Gallbladder (tissue), 1 donor: Measurements from ENCODE around the genes CCNY and FXYD4.

GRCh38 chr10:35208463-35208752 is 81.8 kb downstream of the CREM start:
- PRO-cap = no peak

- PRO-cap = no peak
Observed at GRCh38 chr10:35209243-35209607, 82.6 kb downstream of the CREM start.

DNA sequence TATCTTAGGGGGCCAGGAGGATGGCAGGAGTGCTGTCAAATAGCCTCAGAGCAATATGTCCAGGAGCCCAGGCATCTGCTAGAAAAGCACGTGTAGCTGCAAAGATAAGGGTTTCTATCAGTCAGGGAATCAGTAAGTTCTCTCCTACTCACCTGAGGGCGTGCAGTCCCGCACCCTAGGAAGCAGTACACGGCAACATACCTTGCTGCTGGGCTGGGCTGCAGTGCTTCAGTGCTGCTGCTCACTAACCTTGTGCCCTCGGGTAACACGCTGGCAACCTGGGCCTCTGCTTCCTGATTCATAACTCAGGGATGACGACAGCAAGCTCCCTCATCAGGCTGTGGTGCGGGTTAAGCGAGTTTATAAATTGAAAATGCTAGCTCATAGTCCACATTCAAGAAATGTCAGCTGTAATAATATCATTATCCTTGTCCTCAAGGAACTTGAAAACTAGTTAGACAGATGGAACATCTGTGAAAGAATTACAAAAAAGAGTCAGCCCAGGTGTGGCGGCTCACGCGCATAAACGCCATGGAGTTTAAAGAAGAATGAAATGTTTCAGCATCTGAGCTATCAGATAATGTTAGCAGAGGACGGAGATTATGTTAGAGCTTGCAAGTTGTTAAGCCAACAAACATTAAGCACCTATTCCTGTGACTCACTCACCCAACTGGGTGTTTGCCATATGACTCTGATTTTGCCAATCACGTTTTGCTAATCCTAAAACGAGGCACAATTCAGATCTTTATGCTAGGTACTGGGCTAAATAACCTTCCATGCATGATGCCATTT is 29.3 kb upstream of the CCNY start:
- PRO-cap = no peak

GRCh38 chr10:35313479-35313979 is 22.8 kb upstream of the CCNY start:
- PRO-cap = no peak

GRCh38 chr10:35336089-35336835 is at the start of gene CCNY:
TSS of gene CCNY (plus strand) at chr10:35336509.
- PRO-cap = bidirectional peak, plus-strand start at chr10:35336532, minus-strand start at chr10:35336402

GRCh38 chr10:36524124-36524572 is 601.2 kb upstream of the ANKRD30A start:
- PRO-cap = no peak

GRCh38 chr10:37748810-37749350 is 108.5 kb downstream of the ZNF248 start:
- PRO-cap = no peak

- PRO-cap = no peak
Observed at GRCh38 chr10:37829049-37829842, 28.2 kb downstream of the ZNF248 start.

- PRO-cap = no peak
Observed at GRCh38 chr10:38058703-38059250, 35.4 kb upstream of the ZNF37A start.

GRCh38 chr10:39607766-39608196 is 1513.6 kb downstream of the ZNF37A start:
- PRO-cap = no peak

DNA sequence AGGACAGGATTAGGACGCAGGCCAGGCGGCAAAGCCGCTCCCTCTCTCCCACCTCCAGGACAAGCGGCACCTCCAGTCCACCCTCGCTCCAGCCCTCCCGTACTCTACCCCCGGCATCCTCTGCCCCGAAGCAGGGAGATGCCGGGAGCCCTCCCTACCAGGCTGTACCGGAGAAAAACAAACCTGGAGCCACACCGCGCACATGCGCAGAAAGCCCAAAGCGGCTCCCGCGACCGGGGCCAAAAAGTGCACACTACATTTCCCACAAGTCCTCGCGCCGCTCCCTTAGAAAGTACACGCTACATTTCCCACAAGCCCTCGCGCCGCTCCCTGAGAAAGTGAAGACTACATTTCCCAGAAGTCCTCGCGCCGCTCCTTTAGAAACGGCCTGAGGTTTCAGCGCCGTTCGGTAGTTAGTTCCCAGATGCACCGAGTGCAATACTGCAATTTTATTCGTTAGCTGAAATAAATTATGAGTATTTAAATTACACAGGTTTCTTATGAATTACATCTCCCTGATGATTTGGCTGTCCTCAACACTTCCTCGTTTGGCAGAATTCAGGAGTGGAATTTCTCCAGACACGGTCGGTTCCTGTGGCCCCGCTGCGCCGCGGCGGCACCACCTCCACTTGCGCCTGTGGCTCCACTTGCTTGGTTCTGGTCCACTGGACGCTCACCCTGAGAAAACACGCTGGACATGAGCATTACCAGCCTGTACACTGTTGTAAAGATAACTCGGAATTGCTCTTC is 85.6 kb downstream of the ZNF33B start:
- PRO-cap = bidirectional peak, plus-strand start at position 380 of the sequence, minus-strand start at position 134 of the sequence

GRCh38 chr10:42640642-42641585 is 2.5 kb upstream of the ZNF33B start:
- PRO-cap = unidirectional peak, minus-strand start at chr10:42640848

GRCh38 chr10:42866555-42867172 is 84.1 kb downstream of the BMS1 start:
- PRO-cap = no peak

DNA sequence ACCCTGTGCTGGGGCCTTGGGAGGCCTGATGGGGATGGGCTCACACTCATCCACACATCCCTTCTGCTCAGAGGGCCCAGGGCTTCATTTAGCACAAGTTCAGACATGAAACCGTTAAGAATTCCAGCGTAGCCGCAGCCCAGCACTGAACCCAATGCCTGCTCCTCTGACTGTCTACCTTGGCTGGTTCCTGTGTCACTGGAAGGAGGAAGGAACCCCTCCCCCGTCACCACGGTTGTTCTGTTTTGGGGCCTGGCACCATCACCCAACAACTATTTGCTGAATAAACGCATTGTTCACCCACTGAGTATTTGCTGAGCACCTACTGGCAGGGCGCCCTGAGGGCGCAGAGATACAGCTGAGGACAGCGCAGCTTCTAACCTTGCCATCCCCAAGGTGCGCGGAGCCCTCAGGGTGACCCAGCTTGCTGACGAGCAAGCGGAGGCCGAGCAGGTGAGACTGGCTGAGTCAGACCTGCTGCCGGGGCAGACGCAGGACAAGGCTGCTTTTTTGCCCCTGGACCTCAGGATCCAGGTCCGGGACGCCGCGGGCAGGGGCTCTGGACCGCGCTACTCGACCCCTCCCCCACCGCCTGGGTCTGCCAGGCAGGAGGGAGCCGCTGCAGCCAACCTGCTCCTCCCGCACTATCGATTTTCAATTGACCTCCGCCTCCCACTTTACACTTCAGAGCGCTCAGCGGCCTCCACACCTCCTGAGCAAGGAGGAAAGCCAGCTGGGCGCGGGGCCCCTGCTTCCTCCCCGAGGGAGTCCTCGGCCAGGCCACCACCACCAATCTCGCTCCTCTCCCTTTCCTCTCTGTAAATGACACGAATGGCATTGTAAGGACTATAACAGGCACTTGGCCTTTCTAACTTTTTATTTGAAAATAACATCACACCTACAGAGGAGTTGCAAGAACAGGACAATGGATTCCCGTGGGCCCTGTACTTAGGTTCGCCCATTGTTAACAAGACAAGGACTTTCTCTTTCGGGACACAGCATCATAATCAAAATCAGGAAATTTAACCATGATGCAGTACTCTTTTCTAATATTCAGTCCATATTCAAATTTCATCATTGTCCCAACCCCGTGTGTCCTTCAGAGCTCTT is 50.3 kb upstream of the RET start:
- PRO-cap = no peak

- PRO-cap = no peak
Observed at GRCh38 chr10:43039586-43039985, 37.3 kb upstream of the RET start.

DNA sequence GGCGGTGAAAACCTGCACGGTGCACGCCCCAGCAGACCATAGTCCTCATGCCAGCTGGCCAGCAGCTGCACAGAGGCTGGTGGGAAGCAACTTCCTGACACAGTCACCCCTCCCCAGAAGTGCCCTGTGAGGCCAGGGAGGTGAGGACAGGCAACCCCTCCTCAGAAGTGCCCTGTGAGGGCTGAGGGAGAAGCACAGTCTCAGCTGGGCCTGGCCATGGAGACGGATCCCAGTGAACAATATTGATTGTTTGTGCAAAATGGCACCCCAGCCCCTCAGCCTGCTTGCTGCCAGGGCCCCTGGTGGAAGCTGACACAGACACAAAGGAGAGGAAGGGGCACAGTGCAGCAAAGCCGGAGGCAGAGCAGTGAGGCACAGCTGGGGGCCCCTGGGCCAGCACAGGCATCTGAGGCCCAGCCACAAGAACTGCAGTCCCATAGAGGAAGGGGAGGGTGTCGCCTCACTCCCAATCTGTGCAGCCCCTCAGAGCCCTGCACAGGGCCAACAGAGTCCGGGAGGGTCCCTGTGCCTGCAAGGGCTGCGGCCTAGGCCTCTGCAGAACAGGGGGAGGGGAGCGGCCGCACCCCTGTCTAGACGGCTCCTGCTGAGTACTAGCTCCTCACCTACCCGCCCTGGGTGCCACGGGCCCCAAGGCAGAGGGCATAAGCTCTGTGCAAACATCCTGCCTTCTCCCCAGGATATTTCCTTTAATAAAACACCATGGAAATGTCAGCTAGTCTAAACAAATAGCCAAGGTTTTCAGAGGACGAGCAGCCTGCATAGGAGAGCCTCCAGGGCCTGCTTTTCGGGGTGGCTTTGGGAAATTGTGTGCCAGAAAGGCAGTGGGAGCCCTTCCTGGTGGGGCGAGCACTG is 32.5 kb upstream of the RET start:
- PRO-cap = no peak

- PRO-cap = no peak
Observed at GRCh38 chr10:43140235-43141016, 2.2 kb downstream of the CSGALNACT2 start.

GRCh38 chr10:43371334-43371939 is at the start of gene FXYD4:
TSS of gene FXYD4 (plus strand) at chr10:43371636.
- PRO-cap = unidirectional peak, plus-strand start at chr10:43371636

GRCh38 chr10:43372730-43373308 is 1.4 kb downstream of the FXYD4 start:
- PRO-cap = no peak

GRCh38 chr10:43389677-43390528 is 18.5 kb downstream of the FXYD4 start:
- PRO-cap = no peak